Mesothelial cell of epicardium (in vitro differentiated cells): ENCODE measurements around a stretch of chr3.

GRCh38 chr3:188261100-188261401 is 107.1 kb downstream of the LPP start:
- PRO-cap = no peak

- PRO-cap = no peak
These were observed 108.0 kb downstream of the LPP start for GRCh38 chr3:188261871-188262349.

DNA sequence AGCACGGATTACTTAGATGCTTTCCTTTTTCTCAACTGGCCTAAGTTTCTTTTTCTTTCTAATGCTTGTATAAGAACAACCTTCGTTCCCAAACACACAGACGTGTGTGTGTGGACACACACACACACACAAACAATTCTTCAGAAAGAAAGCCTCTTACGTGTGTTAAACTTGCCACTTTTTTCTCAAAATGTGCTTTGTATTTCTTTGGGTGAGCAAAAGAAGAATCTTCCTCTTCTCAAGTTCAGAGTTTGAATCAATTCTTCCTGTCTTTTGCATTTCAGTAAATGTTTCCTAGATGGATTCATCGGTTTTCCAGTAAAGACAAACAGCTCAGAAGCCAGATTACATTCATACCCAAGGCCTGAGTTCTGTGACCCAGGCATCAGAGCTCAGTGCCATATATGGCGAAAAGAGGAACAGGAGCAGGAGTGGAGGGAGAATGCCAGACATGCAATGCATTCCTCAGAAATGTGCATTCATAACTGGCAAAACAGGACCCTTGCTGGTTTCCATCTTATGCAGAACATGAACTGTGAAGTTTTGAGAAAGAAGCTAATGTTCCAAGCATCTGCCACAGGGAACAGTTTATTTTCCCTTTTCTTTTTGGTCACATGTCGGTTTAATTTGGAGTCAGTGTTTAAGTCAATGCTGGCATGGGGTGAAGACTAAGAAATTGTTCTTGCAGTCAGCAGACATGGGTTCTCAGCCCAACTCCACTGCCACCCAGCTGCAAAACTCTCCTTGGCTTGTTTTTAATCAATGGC is 116.4 kb downstream of the LPP start:
- PRO-cap = no peak

GRCh38 chr3:188271059-188271972 is 117.4 kb downstream of the LPP start:
- PRO-cap = no peak

- PRO-cap = no peak
These were observed 126.0 kb downstream of the LPP start for GRCh38 chr3:188279854-188280495.

GRCh38 chr3:188400284-188401007 is 246.5 kb downstream of the LPP start:
- PRO-cap = no peak

DNA sequence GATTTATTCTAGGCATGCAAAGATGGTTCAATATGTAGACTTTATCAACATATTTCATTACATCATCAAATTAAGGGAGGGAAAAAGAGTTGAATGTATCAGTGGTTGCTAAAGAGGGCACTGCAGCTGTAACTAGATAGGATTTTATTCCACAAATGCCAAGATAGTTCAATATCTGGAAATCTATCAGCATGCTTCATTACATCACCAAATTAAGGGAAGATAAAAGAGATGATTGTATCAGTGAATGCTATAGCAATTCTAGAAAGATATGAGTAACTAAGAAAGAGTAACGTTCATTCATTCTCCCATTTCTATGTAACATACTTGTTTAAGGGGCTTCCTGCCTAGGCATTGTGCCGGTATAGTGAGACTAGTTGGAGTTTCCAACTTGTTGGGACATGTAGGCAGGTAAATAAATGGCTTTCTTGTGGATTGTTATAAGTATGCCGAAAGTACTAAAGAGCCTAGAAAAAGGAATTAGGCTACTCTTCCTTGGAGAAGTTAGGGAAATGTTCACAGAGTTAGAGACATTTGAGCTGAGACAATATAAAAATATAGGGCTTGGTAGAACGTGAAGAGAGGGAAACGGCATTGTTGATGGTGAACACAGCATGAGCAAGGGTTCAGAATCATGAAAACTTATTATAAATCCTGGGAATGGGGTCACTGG is 248.5 kb downstream of the LPP start:
- PRO-cap = no peak

DNA sequence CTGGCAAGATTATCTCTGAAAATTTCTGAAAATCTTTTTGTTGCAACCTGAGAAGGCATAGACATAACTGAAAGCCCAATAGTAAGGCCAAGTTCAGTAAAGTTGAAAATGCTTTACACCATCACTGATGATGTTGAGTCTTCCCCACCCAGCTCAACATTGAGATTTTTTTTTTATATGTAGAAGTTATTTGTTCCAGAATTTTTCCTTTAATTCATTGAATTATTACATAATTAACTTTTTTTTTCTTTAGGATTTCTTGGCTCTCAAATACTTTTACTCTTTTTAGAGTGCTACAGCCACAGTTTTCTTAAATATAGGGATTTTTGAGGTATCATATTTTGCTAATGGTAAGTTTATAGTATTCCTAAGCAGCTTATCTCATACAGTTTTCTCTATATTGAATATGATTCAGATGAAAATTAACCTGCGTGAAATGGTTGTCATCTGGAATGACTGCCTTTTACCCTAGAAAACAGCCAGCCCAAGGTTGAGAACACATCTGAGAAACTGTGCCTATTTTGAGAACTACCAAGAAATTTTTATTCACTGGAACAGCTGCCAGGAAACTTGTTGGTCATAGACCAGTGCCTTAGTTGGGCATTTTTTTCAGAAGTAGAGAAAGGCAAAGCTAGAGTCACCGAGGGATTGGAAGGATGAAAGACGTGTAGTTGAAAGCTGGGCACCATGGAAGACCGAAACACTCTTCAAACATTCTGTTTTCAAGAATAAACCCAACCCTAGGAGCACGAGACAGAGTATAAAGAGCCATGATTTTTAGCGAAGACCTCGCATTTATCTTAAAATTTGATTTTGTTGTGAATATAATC is 276.9 kb downstream of the LPP start:
- PRO-cap = no peak

GRCh38 chr3:188467036-188467875 is 313.3 kb downstream of the LPP start:
- PRO-cap = no peak

DNA sequence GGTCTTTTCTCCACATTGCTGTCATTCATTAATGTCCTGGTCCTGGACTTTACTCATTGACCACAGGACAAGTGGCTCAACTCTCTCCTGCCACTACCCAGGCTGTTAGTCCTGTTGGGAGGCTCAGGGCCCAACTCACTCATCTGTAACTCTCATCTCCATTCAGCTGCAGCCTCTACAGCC is 427.4 kb downstream of the LPP start:
- PRO-cap = no peak

GRCh38 chr3:188595531-188596364 is 441.8 kb downstream of the LPP start:
- PRO-cap = no peak

- PRO-cap = no peak
These were observed 481.8 kb downstream of the LPP start for GRCh38 chr3:188635500-188636362.

DNA sequence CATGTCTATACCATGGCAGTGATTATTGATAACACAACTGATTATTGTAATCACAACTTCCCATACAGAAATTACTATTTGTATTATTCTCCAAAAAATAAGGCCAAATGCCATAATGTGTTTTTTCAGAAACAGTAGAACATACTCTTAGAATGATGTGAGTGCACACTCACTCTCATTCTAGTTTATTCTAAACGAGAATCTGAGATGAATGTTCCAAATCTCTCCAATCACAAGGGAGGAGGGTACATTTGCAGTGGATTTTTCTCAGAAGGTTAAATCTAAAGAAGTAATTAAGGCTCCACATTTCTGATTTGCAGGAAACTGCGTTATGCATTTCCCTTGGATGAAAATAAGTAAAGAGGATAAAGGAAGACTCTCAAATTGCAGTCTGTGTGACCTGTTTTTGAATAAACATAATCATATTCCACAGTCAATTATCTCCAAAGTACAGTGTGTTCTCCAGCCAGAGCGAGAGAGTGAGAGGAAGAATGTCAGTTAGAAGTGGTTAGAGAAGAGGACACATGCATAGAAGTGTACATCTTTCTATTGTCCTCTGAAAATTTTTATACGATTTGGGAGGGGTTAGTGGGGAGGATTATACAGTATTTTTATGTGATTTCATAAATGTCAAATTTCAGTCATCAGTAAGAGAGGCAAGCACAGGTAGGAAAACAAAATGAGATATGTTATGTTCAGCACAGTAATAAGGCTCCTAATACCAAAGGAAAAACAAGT is 487.0 kb downstream of the LPP start:
- PRO-cap = no peak

DNA sequence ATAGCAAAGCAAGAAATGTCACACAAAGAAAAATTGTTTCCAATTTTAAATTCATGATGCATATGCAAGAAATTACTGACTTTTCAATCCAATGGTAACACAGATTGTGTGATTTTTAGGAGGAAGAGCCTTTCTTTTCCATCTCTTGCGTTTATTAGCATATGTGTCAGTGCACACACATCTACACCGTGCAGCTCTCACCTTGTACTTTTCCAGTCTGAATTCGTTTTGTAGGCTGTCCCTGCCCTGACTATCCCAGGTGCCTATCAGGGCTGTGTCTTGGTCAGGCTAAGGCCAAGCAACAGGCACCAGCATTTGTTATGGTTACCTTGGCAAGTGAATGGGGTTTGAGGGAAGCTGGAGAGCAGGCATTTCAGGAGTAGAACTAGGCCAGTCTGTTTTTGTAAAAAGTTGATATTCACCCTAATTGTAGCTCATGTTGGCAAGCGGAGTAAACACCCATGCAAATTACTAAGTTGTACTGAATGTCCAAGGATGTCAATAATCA is 489.5 kb upstream of the TPRG1 start:
- PRO-cap = no peak

GRCh38 chr3:188701309-188701831 is 470.4 kb upstream of the TPRG1 start:
- PRO-cap = no peak

DNA sequence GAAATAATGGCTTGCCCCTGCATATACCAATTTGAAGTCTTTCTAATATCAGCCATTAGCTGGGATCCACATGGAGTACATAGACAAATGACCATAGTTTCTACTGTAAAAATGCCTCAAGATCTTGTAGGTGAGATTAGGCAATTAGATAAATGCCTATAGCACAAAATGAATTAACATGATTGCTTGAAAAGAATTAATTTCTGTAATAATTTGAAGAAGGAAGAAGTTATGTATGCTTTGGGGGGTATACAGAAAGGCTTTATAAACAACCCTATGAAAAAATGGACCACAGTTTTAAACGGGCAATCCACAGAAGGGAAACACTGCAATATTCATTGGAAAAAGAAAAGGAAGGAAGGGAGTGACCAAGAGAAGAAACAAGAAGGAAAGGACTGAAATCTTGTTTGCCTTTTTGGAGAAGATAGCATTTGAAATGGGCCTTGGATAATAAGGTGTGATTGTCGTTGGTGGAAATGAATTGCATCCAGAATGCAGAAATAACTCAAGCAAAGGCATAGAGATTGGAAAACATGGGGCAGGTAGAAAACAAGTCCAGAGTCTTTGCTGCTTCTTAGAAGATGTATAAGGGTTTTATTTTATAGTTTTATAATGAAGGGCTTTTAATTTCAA is 432.7 kb upstream of the TPRG1 start:
- PRO-cap = no peak

GRCh38 chr3:188846830-188847490 is 324.8 kb upstream of the TPRG1 start:
- PRO-cap = no peak

GRCh38 chr3:188853836-188854321 is 317.9 kb upstream of the TPRG1 start:
- PRO-cap = no peak

- PRO-cap = no peak
These were observed 270.6 kb upstream of the TPRG1 start for GRCh38 chr3:188901123-188901622.

DNA sequence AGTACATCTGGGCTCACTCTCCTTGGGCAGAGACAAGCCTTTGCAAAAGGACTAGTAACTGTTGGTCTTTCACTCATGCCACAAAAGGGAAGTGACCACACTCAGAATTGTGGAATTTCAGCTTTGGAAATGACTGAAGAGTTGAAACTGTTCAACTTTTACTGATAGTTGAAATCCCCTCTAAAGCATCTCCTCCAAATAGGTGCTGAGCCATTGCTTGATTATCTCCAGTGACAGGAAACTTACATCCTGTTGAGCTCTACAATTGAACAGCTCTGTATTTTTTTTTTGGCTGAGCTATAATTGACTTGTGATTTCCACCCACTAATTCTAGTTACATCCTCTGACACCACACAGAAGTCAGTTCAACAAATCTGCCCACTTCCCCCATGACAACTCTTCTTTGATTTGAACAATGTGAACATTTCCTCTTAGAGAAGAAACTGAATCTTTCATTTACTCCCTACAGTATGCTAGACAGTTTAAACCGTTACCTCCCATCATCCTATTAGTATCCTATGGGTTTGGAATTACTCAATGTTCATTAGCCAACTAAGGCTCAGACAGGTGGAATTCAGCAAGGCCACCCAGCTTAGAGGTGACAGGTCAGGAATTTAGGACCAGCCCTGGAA is 254.7 kb upstream of the TPRG1 start:
- PRO-cap = no peak